ENCODE results near the gene PLXNA2.

GRCh38 chr1:207962420-207963246 lies 51.7 kb upstream of the CD34 start:
- CAGE, long polyA plus RNA, result no peak
- RRBS, result 32% methylated on average over 3 of the region's 20 CpGs

GRCh38 chr1:208159693-208160381 lies 84.3 kb downstream of the PLXNA2 start:
- CAGE, long polyA plus RNA, result no peak
- RRBS, result no CpG with 5 or more reads among the region's 10 CpGs

DNA sequence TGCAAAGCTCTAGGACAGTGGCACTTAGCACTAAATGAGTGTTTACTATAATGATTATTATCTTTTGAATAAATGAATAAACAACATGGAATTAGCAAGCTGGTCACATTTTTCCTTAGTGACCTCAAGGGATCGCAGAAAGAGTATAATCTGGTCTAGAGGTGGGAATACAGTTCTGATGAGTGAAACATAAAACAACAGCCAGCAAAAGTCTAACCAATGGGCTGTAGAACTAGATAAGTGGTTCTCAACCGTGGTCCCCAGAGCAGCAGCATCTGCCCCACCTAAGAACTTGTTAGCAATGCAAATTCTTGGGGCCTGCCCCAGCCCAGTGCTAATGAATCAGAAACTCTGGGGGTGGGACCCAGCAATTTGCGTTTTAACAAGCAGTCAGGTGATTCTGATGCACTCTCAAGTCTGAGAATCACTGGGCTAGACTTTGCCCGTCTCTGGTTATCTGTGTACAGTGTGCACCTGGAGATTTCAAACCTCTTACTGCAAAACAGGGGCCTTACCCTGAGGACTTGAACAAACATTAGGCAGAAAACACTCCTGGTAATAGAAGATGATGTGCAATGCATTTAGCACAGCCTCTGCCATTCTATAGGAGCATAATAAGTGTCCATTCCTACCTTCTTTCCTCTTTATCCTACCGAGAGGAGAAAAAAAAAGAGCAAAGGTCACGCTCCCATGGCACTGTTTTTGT lies 66.6 kb downstream of the PLXNA2 start:
- CAGE, long polyA plus RNA, result no peak
- RRBS, result no CpG with 5 or more reads among the region's 6 CpGs

GRCh38 chr1:208204091-208204920 lies 39.9 kb downstream of the PLXNA2 start:
- CAGE, long polyA plus RNA, result no peak
- RRBS, result no CpG with 5 or more reads among the region's 6 CpGs

DNA sequence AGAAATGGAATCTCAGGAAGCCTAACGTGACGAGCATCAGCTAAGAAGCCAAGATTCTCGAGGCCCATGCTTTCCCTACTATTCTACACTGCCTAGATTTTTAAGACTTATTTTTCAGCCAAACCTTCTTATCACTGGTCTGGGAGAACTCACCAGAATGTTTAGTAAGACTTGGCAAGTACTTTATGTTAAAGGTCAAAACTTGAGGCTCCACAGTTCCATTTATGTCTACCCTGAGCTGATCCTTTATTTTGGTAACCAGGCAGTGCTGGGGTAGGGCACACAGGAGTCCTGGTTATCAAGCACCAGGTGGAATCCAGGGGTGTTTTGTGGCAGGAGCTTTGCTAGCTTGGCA lies 16.8 kb downstream of the PLXNA2 start:
- CAGE, long polyA plus RNA, result no peak
- RRBS, result no CpG with 5 or more reads among the region's 3 CpGs

- CAGE, long polyA plus RNA, result no peak
- RRBS, result 2% methylated on average over 17 of the region's 58 CpGs
Measured at GRCh38 chr1:208242816-208243565, 1.2 kb downstream of the PLXNA2 start.

DNA sequence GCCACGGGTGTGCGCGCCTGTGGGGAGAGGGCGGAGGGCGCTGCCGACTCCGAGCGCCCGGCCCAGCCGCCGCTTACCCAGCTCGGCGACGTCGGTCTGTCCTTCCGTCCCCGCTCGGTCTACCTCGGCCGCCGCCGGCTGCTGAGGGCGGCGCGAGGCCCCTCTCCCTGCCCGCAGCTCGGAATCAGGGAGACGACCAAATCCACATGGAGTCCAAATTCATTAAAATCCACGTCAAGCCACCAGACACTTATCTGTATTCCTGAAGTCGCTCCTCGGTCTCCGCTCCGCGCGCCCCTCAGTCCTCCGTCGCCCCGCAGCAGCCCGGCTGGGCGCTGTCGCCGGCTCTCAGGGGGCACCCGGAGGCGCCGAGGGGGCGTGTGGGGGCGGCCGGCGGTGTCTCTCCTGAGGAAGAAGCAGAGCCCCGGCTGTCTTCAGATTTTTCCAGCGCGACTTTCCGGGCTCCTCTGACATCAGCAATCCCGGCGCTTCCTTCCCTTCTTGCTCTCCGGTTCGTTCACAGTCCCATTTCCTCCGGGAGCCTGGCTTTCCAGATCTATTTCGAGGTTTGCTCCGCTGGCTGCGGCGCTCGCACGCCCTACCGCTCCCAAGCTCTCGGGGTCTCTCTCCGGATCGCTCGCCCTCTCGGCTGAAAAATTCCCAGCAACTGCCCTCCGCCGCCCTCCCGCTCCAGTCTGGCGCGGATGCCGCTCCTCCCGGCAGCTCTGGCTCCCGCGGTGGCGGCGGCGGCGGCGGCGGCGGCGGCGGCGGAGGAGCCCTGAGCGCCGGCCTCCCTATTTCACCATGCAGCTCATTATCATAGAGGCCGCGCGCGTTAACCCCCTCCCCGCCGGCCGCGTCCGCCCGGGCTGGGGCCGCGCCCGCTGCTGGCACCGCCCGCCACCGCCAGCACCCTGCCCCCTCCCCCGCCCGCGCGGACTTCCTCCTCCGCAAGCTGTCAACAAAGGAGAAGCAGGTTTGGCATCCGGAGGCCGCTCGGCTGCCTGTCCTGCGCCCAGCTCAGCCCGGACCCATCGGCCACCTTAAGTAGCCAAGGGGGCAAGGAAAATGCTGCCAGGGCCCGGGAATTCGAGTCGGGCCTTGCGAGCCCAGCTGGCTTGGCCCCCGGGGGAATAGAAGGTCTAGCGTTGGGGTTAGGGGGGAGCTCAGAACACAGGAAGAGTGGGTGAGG lies at the start of gene PLXNA2:
Gene PLXNA2, minus strand, starts transcription at position 819 of the 1,192 bp plus-strand sequence.
- CAGE, long polyA plus RNA, result no peak
- RRBS, result 2% methylated on average over 63 of the region's 124 CpGs

DNA sequence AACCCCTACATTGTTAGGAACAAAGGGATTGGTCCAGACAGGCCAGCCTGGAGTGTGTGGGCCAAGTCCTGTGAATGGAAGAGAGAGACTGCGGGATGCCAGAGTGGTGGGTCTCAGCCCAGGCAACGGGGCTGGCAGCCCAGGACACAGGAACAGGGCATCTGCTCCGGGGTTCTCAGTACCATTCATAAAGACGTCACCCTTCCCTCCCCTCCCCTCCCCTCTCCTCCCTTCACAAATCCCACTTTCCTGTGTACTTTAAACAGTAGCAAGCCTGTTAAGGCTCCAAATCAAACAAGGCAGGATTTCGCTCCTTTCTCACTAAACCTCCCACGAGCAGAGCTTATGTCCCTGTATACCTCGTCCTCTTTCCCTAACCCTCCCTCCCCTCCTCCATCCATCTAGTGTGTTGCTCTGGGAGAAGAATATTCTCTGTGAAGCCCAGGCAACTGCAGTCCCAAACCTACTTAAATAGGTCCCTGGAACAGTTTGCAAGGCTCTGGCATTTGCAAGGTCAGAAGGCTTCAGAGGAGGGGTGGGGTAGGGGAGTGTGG lies 4.2 kb upstream of the PLXNA2 start:
- CAGE, long polyA plus RNA, result no peak
- RRBS, result no CpG with 5 or more reads among the region's 7 CpGs

- CAGE, long polyA plus RNA, result no peak
- RRBS, result no CpG with 5 or more reads among the region's 8 CpGs
Measured at GRCh38 chr1:209584086-209584431, 545 bp downstream of the CAMK1G start.

- CAGE, long polyA plus RNA, result no peak
- RRBS, result no CpG with 5 or more reads among the region's 6 CpGs
Measured at GRCh38 chr1:209617720-209618150, 34.2 kb downstream of the CAMK1G start.

DNA sequence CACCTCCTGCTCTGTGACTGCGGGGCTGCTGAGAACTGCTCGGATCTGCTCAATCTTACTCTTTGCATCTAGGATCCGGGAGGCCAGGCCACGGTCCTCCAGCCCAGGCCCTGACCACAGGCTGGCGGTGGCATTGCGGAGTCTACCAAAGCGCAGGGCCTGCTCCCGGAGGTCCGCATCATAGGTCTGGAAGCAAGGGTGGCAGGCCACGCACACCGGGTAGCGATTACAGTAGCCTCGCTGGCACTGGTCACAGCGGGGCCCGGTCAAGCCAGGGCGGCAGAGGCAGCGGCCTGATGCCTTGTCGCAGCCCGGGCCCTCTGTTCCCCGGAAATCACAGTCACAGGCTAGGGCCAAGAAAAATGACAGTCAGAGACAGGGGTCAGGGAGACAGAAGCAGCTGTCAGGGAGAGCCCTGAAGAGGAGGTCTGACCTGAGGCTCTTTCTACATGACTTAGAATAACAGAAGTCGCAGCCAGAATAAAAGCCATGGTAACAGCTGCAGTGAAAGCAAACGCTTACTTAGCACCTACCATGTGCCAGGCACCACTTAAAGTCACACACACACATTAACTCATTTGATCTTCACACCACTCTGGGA lies 26.4 kb downstream of the LAMB3 start:
- CAGE, long polyA plus RNA, result no peak
- RRBS, result 86% methylated on average over 16 of the region's 22 CpGs

- CAGE, long polyA plus RNA, result no peak
Measured at GRCh38 chr1:209643277-209643675, 8.9 kb downstream of the LAMB3 start.

- CAGE, long polyA plus RNA, result no peak
- RRBS, result no CpG with 5 or more reads among the region's 8 CpGs
Measured at GRCh38 chr1:209650846-209651736, 1.1 kb downstream of the LAMB3 start.

- CAGE, long polyA plus RNA, result no peak
- RRBS, result no CpG with 5 or more reads among the region's 7 CpGs
Measured at GRCh38 chr1:209657049-209657770, 5.0 kb upstream of the LAMB3 start.

- CAGE, long polyA plus RNA, result no peak
- RRBS, result no CpG with 5 or more reads among the region's 3 CpGs
Measured at GRCh38 chr1:209676581-209677157, 1.5 kb downstream of the G0S2 start.

GRCh38 chr1:209741053-209741638 lies 14.7 kb upstream of the TRAF3IP3 start:
- CAGE, long polyA plus RNA, result no peak
- RRBS, result no CpG with 5 or more reads among the region's 5 CpGs

- CAGE, long polyA plus RNA, result no peak
- RRBS, result no CpG with 5 or more reads among the region's 6 CpGs
Measured at GRCh38 chr1:209815950-209816299, 10.0 kb upstream of the IRF6 start.

DNA sequence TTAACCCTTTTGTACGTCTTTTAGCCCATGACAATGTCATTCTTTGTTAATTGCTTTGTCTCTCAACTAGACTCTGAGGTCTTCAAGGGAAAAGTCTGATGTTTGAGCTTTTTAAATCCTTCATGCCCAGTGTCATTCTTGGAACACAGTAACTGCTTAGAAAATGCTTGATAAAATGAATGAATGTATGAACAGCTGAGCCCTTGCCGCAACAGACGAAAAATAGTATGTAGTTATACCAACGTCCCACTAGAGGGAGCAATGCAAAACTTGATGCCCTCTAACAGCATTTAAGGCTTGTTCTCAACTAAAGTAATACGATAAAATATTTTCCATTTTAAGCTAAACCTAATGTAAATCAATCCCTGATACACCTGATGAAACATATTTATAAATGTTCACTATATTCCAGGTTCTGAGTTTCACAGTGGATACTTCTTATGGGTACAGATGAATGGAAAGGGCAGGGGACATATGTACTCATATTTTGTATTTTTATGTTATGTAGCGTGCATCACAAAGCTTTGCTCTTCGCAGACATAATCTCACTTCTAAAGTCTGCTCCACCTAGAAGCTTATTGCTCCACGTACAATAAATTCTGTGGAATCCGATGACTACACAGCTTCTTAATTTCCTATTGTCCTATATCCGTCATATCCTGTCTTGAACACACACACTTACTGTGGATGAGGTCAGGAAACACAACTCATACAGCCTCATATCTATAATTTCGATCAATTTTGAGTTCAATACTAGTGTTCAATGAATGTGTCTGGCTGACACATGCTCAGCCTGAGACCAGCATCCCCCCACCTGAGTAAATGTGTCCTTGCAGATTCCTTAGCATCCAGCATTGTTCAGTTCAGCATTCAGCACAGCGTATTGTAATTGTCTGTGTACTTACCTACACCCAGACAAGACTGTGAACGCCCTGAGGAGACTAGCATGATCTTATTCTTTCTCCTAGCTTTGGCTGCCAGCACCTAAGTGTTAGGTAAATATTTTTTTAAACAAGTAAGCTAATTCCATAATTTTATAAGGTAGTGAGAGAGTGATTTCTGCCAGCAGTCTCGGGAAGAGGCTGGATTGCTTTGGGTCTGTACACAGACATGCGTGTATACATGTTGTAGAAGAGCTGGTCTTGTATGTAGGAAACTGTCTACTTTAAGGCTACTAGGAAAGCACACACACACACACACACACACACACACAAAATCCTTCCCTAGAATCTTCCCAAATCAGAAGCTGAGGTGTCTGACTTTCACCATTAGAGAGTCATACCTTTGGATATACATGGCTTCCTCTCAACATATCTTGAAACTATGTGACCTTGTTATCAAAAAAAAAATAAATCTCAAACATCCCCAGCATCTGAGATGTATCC lies 4.2 kb upstream of the UTP25 start:
- CAGE, long polyA plus RNA, result no peak
- RRBS, result no CpG with 5 or more reads among the region's 15 CpGs

- CAGE, long polyA plus RNA, result no peak
- RRBS, result no CpG with 5 or more reads among the region's 2 CpGs
Measured at GRCh38 chr1:209883225-209883925, 54.6 kb upstream of the SYT14 start.

- CAGE, long polyA plus RNA, result no peak
- RRBS, result no CpG with 5 or more reads among the region's 3 CpGs
Measured at GRCh38 chr1:210222267-210222736, 10.3 kb upstream of the SERTAD4 start.